Type B pancreatic cell (in vitro differentiated cells): Measurements from ENCODE around the genes HAVCR1, C5orf52 and LSM11.

GRCh38 chr5:155564533-155565084 lies 551.1 kb downstream of the KIF4B start:
- PRO-cap: no peak

- PRO-cap: no peak
These were observed 152.8 kb downstream of the SGCD start for GRCh38 chr5:156479671-156480233.

DNA sequence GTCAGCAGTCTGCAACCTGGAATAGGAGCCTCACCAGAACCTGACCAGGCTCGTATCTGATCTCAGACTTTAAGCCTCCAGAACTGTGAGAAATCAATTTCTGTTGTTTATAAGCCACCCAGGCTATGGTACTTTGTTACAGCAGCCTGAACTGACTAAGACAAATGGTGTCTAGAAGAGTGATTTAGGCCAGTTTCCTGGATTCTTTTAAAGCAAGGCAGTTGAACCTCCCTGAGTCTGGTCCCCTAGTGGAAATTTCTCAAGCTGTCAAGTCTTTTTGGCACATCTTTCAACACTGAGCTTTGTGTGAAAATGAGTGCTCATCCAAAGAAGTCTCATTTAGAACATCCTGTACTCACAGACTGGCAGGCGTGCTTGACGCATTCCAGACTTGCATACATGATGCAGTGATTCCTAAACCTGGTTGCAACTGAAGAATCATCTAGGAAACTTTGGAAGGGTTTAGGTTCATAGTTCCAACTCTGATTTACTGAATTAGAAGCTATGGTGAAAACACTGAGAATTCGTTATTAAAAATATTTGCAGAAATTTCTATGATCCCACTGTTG lies 254.7 kb upstream of the PPP1R2B start:
- PRO-cap: no peak

DNA sequence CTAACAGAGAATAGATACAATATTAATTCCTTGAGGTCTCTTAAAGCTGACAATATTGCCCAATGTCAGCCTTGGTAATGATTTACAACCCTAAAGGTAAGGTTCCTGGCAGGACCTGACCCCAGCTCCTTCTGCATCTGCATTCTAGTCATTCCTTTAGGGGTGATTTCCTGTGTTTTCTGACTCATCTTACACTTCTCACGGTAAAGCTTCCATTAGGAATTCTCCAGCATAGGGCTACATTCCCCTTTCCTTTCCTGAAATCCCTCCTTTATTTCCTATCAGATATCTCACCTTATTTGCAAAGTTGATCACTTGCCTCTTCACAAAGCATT lies 9.3 kb downstream of the HAVCR1 start:
- PRO-cap: no peak

GRCh38 chr5:157058951-157059377 lies at the start of gene HAVCR1:
Gene HAVCR1 (minus strand): TSS chr5:157059116.
- PRO-cap: no peak

GRCh38 chr5:157233638-157233972 lies 32.3 kb upstream of the CYFIP2 start:
- PRO-cap: no peak

GRCh38 chr5:157291275-157291817 lies 25.4 kb downstream of the CYFIP2 start:
- PRO-cap: no peak

DNA sequence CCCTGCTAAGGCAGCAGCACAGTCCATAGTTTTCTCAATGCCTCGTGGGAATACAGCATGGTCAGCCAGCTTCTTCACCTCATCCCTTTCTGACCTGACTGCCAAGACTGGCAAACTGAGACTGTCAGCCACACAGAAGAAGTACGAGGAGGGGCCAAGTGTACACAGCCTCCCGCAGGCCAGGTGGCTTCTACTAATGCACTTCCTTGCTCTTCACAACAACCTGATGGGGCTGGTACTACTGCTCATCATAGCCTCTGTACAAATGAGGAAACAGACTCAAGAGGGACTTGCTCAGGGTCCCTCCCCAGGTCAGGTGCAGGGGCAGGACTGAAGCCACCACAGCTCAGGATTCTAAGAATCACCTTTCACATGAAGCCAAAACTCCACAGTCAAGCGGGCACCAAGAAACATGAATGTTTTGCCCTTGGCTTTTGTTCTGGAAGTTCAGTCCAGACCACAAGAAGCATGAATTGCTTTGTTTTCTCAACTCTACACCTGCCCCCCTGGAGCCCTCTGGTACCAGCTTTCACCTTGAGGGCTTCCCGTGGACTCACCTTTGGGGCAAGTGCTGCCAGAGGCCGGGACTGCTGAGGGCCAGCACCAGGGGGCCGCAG lies 21.3 kb downstream of the NIPAL4 start:
- PRO-cap: no peak

DNA sequence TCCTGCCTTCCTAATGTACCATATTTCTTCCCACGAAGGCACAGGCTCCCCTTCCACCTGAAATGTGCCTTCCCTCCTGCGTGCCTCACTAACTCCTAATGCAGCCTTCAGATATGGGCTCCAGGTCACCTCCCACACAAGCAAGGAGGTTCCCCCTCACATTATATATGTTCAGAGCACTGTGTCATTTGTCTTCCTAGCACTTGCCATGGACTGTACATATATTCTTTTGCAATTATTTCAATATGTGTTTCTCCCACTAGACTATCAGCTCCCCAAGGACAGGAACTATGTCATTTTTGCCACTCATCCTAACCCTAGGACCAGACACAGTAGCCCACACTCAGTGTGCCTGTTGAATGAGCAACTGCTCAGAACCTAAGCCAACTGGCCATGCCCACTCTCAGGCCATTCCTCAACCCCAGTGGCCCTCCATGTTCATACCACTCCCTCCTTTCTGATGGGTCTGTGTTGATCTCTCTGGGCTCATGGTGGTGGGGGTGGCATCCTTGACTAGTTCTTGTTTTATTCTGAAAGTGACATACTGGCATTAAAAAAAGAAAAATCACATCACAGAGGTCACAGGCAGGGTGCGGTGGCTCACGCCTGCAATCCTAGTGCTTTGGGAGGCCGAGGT lies 41.3 kb downstream of the NIPAL4 start:
- PRO-cap: no peak

DNA sequence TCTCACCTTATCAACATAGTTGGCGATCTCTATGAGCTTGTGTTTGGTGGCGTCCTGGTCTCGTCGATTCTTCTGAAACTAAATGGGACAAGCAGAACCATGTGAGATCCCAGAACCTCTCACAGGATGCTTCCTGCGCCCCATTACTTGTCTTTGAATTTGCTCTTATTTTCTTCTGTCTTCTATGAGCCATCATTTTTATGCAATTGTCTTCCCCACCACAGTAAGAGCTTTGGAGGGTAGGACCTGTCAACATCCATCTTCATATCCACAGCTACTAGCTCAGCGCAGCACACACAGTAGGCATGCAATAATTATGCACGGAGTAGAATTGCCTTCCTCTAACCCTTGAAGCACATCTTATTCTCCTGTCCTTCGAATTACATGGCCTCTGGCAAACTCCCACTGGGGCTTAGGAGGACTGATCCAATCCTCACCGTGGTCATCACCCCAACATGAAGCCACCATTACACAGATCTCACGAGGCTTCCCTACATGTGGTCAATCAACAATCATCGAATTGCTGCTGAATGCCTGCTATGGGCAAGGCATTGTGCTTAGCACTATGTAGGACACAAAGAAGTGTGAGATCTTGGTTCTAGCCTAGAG lies 53.5 kb downstream of the NIPAL4 start:
- PRO-cap: no peak

DNA sequence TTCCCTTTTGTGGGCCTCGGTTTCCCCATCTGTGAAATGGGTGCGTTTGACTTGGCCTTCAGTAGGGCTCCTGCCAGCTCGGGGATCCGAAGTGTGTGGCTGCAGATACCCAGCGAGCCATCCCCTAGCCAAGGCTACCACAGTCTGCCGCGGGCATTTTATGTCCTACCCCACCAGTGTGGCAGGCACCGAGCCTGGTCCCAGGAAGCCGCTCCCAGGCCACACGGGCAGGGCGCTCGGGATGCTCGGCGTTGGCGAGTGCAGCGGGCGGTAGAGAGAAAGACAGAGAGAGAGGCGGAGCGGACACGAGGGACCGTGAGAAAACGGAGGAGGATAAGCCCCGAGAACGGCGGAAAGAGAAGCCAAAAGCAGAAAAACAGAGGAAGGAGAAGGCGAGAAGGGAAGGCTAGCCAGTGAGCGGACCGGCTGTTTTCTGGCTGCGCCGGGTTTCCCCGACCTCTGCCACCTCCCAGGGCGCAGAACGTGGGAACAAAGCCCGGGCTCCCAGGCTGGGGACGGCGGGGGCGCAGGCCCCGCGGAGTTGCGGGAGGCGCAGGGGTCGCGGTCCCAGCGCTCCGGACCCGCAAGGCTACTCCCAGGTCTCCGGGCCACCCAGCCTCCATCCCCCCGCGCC lies 500 bp downstream of the ADAM19 start:
- PRO-cap: no peak

DNA sequence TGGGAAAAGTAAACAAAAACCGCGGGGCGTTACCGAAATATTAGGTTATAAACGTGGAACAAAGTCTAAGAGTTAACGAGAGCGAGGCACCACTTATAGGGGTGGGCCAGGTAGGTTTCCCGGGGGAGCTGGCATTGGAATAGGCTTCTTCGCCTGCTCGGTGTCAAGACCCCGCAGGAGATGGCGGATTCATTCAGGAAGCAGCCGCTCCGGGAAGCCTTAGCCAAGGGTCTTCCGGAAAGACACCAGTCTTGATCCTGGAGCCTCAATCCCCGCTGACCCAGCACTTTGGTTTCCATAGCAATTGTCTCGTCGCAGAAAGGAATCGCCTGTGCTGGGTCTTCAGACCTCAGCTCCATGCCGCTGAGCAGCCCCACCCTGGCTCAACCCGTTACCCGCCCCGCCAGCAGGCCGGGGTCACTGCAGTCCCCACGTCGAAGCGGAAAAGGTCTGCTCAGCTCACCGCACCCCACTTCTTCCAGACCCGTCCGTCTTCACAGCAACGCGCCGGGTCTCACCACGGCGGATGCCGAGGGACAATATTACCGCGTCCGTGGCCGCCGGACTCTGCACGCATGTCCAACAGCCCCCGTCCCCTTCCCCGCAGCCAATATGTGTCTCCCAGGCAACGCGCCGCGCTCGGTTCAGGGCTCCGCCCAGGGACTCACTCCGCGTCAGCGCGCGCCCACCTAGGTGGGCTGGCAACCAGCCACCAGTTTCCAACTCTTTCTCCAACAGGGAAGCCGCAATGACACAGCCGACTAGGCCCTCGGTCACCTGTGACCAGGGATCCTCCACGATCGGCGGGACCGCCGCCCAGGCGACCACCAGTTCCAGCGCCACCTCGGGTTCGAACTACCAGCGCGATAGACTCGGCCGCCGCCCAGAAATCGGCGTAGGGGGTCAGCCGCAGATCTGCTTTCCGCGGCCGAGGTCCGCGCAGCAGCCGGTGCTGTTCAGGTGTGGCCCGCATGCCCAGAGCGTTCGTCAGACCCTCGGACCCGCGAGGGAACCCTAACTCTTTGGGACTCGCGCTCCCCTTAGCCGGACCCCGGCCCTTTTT lies at the start of gene C5orf52:
Gene C5orf52 (plus strand): TSS at position 667 of the 1,063 bp plus-strand sequence.
- PRO-cap: no peak

DNA sequence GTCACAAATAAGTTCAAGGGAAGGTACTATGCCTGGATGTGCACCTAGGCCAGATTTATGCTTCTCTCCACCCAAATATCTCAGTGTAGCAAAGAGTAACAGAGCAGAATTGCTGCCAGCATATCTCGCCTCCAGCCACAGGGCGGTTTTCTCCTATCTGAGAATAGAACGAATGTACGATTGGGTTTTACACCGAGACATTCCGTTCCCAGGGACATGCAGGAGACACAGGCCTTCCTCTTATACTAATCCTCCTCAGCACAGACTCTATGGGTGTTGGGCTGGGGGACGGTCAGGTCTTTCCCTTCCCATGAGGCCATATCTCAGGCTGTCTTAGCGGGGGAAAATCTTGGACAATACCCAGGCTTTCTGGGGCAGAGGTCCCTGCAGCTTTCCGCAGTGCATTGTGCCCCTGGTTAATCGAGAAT lies 14.9 kb downstream of the C5orf52 start:
- PRO-cap: no peak

- PRO-cap: unidirectional peak, plus-strand start at chr5:157743747
These were observed at the start of gene LSM11 for GRCh38 chr5:157743287-157744519. Gene LSM11 (plus strand): TSS chr5:157743712.

DNA sequence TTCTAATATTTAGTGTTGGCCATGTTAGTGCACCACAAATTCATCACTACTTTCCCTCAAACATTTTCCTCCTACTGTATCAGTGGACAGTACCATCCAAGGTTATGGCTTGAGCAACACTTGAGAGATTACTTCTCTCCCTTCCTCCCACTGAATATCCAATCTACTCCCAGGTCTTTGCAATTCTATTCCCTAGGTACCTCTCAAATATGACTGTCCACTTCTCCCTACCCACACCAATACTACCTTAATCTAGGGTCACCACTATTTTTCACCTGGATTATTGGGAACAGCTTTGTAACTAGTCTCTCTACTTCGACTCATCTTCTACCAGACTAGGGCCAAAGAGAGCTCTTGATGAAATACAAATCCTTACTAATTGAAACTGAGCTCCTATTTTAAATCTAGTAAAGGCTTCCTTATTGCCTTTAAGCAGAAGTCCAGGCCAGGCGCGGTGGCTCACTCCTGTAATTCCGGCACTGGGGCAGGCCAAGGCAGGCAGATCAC lies 26.3 kb downstream of the CLINT1 start:
- PRO-cap: no peak

GRCh38 chr5:158464003-158464420 lies 605.1 kb upstream of the CLINT1 start:
- PRO-cap: no peak

GRCh38 chr5:158483520-158483766 lies 616.3 kb downstream of the EBF1 start:
- PRO-cap: no peak

DNA sequence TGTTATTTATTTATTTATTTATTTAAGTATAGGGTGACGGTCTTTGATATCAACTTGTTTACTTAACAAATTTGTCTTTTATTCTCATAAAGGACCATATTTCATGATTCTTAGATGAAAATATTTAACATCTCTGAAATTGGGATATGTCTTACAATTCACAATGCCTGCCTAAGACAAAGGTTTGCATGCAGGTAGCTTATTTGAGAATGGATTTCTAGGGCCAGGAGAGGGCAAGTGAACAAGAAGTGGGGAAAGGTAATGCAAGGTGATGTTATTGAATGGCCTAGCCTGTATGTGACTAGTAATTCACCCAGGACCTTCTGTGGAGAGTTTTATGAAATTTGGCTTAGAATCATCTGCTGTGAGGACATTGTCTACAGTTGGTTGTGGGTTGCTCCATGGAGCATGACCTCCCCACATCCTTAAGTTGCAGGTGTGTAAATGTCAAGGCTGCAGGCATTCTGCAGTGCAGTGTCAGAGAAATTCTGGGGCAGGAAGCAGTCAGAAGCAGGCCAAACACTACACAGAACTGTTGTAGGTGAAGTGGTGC lies 588.4 kb downstream of the EBF1 start:
- PRO-cap: no peak

DNA sequence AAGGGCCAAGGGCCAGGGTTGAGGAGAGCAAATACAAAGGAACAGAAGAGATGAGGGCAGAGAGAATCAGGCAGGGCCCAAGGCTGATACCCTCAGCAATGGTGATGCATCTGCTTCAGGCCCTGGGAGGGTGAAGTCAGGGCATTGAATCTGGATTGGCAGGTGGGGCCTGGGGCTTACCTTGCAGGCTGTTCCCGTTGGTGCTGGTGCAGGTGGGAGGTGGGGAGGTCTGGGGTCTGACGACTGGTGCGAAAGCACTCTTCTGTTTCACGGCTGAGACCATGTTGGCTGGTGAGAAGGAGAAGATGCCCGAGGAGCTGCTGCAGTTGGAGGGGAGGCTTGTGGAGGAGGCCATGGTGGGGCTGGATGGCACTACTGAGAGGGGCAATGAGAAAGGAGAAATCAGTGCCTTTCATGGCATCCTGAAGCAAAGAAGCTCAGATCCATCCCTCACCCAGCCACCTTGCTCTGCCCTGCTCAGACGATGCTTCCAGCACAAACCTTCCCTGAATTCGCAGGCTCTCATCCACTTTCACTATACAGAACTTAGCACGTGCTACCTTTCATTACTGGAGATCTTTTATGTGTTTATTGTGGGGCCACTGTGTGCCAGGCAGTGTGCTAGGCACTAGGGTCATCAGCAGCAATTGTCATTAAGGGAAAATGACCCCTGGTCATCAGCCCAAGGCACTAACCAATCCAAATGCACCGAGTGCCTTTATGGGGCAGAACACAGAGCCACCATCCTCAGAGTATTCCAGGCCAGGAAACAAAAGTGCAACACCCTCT lies 391.7 kb downstream of the EBF1 start:
- PRO-cap: no peak

GRCh38 chr5:158727721-158728588 lies 371.8 kb downstream of the EBF1 start:
- PRO-cap: no peak